Bile duct (tissue), 1 donor: ENCODE measurements around a stretch of chr3.

- PRO-cap: no peak
These were observed 51.7 kb downstream of the TRIM71 start for GRCh38 chr3:32869238-32870220.

- PRO-cap: no peak
These were observed 41.8 kb downstream of the GLB1 start for GRCh38 chr3:33055150-33055519.

DNA sequence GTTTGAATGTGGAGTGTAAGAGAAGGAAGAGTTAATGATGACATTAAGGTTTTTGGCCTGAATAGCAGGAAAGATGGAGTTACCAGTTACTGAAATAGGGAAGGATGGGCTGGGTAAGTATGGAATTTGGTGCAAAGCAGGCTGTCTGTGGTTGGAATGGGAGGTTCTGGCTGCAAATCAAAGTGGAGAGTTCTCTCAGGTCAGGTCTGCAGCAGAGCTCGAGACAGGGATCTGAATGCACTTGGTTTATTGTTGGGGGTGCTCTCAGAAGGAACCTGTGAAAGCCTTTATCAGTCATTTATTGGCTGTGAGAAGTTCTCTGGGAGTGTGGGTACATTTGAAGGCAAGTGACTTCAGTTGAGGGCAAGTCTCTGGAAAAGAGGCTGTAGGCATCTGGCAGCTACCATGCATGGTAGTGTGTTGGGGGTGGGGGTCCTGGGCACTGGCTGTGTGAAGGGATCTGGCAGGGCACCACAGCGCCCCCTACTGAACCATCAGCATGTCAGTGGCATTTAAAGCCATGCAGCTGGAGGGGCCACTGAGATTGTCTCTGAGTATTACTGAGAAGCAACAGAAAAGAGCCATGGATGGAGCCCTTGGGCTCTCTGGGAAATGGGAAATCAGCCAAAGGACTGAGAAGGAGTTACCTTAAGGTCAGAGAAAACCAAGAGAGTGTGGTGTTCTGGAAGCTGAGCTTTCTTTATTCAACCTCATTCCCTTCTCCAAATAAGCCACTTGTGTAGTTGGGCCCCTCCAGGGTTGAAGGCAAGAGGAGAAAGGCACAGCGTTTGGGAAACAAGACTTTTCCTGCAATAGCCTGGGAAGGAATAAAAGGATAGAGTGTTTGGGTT is 30.6 kb downstream of the CRTAP start:
- PRO-cap: no peak

DNA sequence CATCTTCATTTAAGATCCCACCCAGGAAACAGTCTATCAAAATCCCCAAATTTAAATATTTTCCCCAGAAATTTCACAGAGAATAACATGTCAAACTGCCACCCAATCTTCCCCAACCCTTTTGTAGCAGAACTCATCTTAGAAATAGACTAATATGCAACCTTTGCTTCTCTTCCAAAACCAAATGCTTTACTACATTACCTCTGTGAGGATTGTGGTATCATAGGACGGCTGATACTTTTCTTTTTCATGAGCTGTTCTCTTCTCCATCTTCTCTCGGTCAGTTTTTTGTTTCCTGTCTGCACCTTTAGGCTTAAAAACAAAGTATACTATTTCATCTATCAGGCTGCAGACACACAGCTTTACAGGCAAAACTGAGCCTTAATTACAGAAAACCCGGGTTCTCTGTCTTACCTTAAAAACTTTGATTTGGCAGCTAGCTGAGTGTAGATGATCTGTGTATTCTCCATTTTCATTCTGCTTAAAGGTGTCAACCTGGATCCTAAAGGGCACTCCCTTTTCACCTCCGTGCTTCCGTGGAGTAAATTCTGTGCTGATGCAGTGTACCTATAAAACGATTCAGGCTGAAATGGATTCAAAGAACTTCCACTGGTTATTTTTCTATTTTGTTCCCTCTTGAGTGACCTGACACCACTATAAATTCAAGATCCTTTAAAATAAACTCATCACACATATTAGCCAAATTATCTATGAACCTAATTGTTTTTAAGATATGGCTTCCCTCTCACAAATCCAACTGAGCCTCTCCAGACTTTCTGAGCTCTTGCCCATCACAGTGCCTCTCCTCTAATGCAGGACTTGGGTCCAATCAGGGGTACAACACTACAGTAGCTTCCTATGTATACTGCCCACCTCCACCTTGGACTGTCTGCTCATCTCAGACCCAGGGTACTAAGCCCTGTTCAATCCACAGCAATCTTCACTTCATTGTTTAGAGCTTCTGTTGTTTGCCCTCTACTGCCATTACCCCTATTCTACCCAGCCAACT is 30.9 kb downstream of the UBP1 start:
- PRO-cap: no peak

GRCh38 chr3:33652721-33653359 is 65.2 kb downstream of the CLASP2 start:
- PRO-cap: no peak

GRCh38 chr3:33866095-33866978 is 67.9 kb downstream of the PDCD6IP start:
- PRO-cap: no peak

- PRO-cap: no peak
These were observed 137.8 kb downstream of the PDCD6IP start for GRCh38 chr3:33936084-33936875.

GRCh38 chr3:34008203-34008718 is 209.8 kb downstream of the PDCD6IP start:
- PRO-cap: no peak

- PRO-cap: no peak
These were observed 40.2 kb downstream of the ARPP21 start for GRCh38 chr3:35679360-35680029.

DNA sequence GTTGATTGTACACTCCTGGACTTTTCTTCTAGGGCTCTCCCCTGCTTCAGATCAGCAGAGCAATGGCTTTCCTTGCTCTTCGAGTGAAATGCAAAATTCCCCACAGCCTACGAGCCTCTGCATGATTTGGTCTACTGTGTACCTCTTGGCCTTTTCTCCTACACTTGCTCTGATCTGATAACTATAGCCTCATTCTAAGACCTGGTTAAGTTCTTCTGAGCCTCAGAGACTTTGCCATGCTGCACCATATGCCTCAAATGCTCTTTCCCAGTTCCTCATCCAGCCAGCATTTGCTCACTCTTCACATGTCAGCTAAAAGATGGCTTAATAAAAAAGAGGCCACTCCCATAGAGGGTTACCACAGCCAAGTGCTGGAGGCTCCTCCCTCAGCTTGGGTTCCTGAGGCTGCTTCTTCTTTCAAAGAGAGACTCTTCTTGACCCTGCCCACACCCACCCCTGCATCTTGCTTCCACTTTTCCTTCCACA is 22.9 kb upstream of the DCLK3 start:
- PRO-cap: no peak

GRCh38 chr3:36954721-36955258 is 9.9 kb upstream of the TRANK1 start:
- PRO-cap: no peak

GRCh38 chr3:36991659-36992595 is 1.0 kb downstream of the EPM2AIP1 start:
- PRO-cap: unidirectional peak, plus-strand start at chr3:36992386

GRCh38 chr3:37028276-37028916 is 35.1 kb downstream of the MLH1 start:
- PRO-cap: no peak

DNA sequence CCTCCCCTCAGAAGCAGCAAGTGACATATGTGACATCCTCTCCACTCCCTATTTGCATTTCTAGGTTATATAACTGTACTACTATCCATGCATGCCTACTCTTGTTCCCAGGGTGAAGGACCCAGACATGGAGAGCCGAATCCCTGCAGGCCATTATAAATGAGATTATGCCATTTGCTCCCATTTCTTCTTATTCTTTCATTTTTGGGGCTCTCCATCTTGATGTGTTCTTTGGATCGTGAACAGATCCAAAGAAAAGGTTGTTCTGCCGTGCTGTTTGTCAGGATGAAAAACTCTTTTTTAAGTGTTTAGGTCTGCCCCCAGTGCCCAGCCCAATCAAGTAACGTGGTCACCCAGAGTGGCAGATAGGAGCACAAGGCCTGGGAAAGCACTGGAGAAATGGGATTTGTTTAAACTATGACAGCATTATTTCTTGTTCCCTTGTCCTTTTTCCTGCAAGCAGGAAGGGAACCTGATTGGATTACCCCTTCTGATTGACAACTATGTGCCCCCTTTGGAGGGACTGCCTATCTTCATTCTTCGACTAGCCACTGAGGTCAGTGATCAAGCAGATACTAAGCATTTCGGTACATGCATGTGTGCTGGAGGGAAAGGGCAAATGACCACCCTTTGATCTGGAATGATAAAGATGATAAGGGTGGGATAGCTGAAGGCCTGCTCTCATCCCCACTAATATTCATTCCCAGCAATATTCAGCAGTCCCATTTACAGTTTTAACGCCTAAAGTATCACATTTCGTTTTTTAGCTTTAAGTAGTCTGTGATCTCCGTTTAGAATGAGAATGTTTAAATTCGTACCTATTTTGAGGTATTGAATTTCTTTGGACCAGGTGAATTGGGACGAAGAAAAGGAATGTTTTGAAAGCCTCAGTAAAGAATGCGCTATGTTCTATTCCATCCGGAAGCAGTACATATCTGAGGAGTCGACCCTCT is 55.0 kb downstream of the MLH1 start:
- PRO-cap: no peak

DNA sequence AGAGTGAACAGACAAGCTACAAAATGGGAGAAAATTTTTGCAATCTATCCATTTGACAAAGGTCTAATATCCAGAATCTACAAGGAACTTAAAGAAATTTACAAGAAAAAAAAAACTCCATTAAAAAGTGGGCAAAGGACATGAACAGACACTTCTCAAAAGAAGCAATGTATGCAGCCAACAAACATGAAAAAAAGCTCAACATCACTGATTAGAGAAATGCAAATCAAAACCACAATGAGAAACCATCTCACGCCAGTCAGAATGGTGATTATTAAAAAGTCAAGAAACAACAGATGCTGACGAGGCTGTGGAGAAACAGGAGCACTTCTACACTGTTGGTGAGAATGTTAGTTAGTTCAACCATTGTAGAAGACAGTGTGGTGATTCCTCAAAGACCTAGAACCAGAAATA is 27.5 kb downstream of the LRRFIP2 start:
- PRO-cap: no peak

- PRO-cap: no peak
These were observed 11.3 kb downstream of the LRRFIP2 start for GRCh38 chr3:37162573-37163927.

DNA sequence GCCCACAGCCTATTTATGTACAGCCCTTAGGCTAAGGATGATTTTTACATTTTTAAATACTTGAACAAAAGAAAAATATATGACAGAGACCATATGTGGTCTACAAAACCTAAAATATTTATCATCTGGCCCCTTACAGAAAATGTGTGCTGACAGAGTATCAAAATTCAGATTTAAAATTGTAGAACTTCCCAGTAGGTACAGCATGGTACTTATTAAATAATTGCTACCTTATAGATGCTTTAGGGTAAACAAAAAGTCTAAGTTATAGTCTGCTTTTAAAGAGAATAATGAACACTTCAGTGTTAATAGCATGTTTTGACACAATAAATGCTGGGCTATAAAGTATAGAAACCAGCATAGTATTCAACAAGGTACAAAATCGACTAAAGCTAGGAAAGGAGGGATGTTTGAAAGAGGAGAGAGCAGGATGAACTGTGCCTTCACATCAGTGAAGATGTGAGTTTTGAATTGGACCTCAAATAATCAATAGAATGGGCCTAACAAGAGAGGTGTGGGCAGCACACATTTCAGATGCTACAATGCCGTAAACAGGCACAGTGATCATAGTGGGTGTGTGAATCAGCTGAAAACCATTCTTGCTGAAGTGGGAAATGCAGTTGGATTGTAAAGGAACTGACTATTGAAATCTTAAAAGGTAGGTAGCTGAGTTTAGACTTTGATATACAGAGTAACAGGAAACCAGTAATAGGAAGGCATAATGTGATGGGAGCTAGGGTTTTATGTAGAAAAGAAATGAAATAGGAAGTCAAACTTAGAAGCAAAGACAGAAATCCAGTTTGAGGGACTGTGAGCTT is 59.7 kb downstream of the GOLGA4 start:
- PRO-cap: no peak

- PRO-cap: no peak
These were observed 98.4 kb downstream of the GOLGA4 start for GRCh38 chr3:37341441-37341944.

- PRO-cap: no peak
These were observed 9.8 kb upstream of the ITGA9 start for GRCh38 chr3:37442041-37442585.

- PRO-cap: no peak
These were observed 122.7 kb downstream of the ITGA9 start for GRCh38 chr3:37574602-37575149.